Left common carotid artery plus branches (tissue), 1 donor: Measurements from ENCODE around the genes MPC1L, CXorf38, MED14, USP9X and MAOA.

DNA sequence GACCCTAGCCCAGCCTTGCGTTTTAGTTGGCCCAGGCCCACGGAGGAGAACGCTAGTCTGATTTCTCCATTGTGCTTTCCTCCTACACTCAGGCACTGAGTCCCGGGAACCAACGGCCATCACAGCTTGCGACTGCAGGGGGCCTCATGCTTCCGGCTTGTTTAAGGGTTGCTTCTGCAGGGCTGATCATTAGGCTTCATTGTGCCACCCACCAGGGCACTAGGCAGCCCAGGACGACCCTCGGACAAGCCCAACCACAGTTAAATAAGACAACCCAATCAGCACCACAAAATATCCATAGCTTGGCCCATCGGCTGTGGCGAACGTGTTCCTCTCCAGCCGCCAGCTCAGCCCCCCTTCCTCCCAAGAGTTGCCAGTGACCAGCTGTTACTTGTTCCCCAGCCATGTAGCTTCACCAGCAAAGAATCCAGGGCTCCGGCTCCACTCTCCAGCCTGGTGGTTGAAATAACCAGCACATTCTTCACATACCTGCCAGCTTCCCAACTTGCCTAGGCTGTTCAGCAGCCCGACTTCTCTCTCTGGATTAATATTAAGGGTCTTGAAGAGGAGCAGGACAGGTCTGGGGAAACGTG is 200.4 kb downstream of the BCOR start:
- PRO-cap: no peak

GRCh38 chrX:39990290-39990635 is 107.5 kb downstream of the BCOR start:
- PRO-cap: no peak

- PRO-cap: bidirectional peak, plus-strand start at chrX:40013192, minus-strand start at chrX:40013141; bidirectional peak, plus-strand start at chrX:40013608, minus-strand start at chrX:40013440; bidirectional peak, plus-strand start at chrX:40013879, minus-strand start at chrX:40013658
Observed at GRCh38 chrX:40012940-40013706, 84.6 kb downstream of the BCOR start.

GRCh38 chrX:40132669-40133104 is 34.9 kb upstream of the BCOR start:
- PRO-cap: no peak

DNA sequence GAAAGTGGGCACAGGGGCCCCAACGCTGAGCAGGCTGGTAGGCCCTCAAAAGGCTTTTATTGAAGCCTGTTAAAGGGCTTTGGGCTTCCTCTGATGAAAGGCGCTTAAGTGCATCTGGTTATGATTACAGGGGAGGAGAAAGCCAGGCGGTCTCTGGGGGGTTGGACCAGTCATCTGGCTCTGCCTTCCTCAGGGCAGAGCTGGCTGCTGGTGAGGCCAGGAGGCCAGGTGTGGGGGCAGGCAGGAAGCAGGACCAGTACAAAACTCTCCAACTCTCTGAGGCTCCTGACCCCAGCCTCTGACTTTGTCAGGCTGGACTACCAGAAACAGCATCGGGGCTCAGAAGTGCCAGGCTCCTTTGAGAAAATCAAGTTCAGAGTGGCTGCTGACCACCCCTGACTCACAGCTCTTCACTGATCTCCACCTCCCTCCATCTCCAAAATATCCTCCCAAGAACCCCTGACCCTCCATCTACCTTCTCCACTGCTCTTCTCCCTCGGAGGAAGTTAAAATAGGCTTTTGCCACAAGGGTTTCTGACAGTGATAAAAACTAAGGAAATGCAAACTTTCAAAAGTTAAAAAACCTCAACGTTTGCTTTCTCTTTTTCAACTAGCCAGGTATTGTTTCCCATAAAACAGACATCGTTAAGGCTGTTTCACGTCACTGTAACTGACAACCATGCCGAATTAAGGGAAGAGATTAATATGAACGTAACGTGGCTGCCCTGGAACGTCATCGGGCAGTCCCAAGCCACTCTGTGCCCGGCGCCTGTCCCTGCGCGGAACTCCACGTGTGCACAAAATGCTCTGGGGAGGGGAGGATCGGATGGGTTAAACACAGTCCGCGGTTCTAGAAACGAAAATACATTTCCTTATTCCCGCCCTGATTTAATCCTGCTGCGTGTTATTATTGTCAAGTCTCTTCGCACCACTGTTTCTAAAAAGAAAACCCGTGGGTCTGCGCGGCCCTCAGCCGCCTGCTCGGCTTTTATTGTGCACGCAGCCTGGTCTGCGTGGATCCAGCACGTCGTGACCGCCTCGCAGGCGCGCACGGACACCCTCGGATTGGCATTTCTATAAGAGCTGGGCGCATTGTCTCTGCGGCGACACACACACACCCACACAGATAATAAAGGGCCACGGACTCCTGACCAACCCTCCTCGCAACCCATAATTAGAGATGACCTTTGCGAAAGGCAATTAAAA is 69.3 kb upstream of the BCOR start:
- PRO-cap: no peak

DNA sequence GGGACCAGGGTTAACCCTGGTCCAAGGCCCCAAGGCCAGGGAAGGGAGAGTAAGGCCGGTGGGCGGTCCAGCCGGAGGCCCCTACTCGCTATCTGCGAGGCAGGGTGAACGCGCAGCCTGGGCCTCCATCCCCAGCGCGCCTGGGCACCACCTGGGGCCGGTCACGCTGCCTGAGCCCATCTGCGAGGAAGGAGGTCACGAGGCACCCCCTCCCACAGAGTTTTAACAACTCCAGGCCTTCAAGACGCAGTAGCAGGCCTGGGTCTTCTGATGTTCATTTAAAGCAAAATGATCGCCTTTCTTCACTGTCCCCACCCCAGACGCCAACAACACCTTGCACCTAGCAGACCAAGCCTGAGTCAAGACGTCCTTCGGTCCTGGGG is 72.1 kb upstream of the BCOR start:
- PRO-cap: no peak

DNA sequence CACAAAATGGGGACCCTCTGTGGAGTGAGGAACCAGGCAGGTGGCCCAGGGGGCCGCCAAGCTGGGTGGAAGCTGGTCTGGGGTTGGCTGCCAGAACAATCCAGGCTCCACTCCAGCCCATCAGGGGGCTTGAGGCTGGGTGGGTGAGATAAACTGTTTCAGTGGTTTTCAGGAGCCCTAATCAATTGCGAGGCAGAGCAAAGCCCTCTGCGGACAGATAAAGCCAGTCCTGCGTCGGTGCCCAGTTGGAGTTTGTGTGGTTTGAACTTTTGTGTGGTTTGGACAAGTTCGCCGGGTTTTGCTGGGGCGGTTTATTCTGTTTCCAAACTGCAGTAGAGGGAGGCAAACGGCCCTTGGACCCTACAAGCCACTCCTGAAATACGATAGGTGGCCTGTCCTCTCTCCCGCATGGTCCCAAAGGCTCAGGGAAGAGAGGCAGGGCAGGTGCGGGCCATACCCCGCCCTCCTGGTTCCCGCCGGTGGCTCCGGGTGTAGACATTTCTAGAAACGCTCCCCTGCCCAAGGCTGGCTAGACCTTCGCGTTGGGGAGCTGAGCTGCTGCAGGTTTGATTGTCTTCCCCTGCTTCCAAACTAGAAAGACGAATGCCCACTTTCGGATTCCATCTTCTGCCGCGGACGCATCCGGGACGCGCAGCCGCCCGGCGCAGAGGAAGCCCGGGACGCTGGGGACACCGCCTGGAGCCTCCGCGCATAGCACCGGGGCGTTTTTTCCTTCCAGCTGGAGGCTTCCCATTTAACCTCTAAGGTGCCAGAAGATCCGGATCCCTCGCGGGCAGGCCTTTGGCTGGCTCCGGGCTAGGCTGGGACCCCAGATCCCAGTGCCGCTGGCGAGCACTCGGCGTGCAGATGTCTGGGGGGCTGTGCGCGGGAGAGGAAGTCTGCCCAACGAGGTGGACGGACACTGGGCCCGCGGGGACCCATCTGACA is 169.0 kb upstream of the BCOR start:
- PRO-cap: no peak

- PRO-cap: no peak
Observed at GRCh38 chrX:40543942-40544385, 36.8 kb upstream of the ATP6AP2 start.

DNA sequence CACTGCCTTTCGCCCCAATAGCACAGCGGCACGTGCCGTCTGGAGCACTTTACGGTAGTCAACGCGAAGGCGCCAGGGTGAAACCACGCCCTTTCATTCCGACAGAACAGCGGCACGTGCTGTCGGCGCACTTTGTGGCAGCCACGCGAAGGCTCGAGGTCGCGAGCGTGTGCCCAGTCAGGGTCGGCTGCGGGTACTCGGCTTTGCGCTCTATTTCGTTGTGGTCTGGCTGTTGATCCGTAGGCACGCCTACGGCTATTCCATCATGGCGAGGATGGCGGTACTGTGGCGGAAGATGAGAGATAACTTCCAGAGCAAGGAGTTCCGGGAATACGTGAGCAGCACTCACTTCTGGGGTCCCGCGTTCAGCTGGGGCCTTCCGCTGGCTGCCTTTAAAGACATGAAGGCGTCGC is at the start of gene MPC1L:
Gene MPC1L (plus strand): TSS at position 128 of the 413 bp plus-strand sequence.
- PRO-cap: no peak

- PRO-cap: unidirectional peak, minus-strand start at chrX:40647527
Observed at GRCh38 chrX:40646842-40647624, at the start of gene CXorf38. CXorf38 (minus strand) TSS chrX:40647561.

DNA sequence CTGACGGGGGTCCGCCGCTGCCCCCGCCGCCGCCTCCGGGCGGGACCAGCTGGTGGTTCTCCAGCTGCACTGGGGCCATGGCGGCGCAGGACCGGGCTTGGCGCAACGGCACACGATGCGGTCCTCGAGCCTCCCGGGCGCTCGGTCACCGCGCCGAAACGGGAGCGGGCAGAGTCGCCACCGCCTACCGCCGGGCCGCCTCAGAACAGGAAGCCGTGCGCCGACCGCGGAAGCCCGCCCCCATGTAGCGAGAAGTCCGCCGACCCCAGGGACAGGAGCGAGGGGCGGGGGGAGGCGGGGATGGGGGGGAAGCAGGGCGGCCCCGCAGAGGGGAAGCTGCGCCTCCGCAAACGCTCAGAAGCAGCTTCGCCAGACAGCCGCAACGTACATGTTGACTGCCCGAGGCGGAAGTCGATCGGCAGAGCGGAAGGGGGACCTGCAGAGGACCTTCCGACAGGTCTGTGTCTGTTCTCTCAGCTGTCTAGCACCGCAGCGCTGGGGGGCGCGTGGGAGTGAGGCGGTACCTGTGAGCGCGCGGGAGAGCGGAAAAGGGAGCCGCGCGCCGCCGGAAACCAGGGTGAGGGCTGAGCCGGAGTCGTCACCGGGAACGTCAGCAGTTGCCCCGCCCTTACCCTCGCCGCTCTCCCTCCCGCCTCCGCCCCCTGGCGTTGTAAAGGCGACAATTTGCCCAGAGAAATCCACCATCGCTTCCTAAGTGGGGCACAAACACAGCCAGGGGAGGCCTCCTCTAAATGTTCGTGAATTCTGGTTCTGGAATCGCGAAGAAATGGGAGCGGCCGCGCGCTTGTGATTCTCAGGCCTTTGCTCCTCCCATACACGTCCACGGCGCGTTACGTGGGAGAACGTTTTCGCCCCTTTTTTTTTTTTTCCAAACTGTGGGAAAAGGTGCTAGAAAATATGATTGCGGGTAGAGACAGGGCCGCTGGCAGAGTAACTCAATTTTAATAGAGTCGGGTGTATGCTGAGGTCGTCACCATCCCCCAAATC is at the start of gene MED14:
Gene MED14 (minus strand): TSS at position 209 of the 1,008 bp plus-strand sequence.
- PRO-cap: bidirectional peak, plus-strand start at position 691 of the sequence, minus-strand start at position 544 of the sequence

GRCh38 chrX:41085013-41085967 is at the start of gene USP9X:
USP9X (plus strand) TSS chrX:41085445.
- PRO-cap: bidirectional peak, plus-strand start at chrX:41085351, minus-strand start at chrX:41085204; bidirectional peak, plus-strand start at chrX:41085831, minus-strand start at chrX:41085554

- PRO-cap: no peak
Observed at GRCh38 chrX:41331449-41332052, 2.4 kb upstream of the DDX3X start.

DNA sequence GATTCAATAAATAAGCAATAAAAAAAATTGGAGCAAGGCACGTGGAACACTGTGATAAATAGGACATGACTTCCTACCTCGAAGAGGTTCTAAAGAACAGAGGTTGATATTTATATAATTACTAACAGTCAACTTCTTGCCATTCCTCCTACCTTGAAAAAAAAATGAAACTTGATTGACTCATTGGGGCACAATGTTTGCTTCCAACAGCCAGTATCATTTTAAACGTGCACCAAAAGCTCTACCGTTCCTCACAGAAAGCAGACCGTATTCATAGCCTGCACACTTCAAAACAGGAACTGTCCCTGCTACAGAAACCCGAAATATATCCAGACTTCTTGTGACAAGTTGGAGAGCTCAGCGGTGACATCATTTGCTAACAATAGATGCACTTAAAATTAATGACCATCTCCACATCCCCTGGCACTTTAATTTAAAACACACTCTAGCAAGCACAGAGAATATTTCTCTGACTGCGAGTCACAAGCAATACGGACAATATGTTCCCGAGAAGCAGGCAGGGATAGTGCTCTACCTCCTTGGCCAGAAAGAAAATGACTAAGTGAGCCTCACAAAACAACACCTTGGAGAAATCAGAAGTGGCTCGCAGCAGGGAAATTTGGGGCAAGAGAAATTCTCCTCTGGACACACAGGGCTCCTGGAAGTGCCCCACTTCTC is 2.4 kb downstream of the NYX start:
- PRO-cap: no peak

DNA sequence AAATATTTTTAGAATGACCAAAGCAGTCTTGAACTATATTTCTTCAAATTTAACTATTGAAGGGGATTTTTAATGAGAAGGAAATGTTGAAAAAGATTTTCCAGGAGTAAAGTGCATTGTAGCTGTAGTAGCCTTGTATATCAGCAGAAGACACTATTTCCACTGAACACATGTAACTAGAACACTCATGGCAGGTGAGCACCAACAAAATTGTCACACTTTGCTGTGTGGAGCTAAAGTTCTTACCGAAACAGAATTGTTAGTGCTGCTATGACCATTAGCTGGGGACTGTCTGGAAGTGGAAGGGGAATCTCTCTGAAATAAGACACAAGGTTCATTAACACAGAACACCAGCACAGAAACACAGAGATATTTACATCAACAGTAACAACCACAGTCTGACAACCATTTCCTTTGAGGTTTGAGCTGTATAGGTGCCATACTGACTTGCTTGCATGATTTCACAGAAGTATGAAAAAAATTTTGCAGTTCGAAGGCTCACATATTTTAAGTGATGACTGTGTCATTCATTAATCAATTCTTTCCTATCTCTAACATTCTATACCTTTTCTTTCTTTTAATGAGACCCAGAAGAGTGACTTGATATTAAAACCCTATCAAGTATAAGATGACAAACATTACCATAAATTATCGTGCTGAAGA is 109.8 kb downstream of the NYX start:
- PRO-cap: no peak

GRCh38 chrX:41760941-41761660 is 37.1 kb downstream of the GPR82 start:
- PRO-cap: no peak

DNA sequence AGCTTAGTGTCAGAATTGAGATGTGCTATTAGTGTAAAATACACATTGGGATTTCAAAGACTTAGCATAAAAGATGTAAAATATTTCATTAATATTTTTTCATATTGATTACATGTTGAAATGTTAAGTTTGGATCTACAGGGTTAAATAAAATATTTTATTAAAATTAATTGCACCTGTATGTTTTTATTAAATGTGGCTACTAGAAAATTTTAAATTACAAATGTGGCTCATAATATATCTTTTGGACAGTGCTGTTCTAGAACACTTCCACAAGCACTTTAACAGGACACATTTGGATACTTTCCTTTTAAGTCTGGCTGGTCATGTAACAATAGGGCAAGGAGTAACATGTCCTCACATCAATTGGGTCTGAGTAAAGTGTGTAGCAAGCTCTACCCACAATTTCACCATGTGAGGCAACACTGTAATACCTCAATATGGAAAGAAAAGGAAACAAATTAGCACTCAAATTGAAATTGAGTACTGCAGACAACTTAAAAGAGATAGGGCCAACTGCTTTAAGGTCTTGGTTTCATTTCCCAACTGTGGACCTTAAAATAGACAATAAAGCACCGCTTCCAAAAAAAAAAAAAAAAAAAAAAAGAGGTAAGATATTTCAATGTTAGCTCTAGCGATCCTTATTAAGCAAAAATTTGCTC is 1.9 kb downstream of the CASK start:
- PRO-cap: no peak

DNA sequence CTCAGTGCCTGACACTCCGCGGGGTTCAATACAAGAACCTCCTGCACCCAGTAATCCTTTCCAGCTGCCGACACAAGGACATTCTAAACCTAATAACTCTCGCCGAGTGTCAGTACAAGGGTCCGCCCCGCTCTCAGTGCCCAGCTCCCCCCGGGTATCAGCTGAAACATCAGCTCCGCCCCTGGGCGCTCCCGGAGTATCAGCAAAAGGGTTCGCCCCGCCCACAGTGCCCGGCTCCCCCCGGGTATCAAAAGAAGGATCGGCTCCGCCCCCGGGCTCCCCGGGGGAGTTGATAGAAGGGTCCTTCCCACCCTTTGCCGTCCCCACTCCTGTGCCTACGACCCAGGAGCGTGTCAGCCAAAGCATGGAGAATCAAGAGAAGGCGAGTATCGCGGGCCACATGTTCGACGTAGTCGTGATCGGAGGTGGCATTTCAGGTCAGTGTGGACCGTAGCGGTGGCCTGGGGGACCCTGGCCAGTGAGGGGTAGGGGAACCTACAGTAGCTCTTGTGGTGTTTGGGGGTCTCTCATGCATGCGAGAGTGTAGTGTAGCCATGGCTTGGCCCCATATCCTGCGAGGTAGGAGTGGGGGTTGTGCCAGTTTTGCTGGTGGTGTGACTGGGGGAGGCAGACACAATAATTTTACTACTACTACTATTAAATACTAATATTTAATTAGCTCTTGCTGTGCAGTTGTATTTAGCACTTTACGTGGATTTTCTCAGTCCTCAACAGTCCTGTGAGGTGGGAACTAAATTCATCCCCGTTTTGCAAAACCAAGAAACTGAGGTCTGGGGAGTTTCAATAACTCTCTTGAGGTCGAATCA is at the start of gene MAOA:
Gene MAOA (plus strand): TSS at position 322 of the 827 bp plus-strand sequence.
- PRO-cap: unidirectional peak, minus-strand start at position 66 of the sequence

GRCh38 chrX:44344041-44344587 is 642 bp upstream of the EFHC2 start:
- PRO-cap: no peak

DNA sequence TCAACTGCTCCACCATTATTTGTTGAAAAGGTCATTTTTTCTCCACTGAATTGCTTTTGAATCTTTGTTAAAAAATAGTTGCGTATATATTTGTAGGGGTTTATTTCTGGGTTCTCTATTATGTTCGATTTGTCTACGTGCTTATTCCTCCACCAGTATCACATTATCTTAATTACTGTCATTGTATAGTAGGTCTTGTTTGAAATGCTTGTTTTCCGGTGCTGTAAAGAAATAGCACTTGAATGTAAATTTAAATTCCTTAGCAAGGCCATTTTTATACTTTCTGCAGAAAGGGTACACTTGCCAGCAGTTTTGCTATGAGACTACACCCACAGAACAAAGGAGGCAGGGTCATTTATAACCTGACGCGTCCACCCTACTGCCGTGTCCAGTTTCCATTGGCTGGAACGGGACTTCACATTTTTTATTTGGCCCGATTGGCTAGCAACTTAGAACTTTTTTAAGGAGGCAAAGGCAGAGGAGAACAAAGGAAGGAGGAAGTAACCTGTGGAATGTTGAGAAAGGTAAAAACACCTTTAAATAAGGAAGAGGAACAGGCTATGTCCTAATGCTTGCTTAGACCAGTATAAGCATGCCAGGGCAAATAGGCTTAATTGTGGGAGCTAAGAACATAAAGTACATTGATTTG is 18.5 kb downstream of the KDM6A start:
- PRO-cap: no peak